Melanocyte of skin (primary cell): ENCODE measurements around a stretch of chr7.

GRCh38 chr7:123656479-123656780, 764 bp downstream of the LMOD2 start:
- CAGE, long polyA plus RNA, 2 experiments: no peak in any of the 2 experiments

- CAGE, long polyA plus RNA, 2 experiments: no peak in any of the 2 experiments
Measured at GRCh38 chr7:123695653-123696166, 40.0 kb downstream of the LMOD2 start.

- CAGE, long polyA plus RNA, 2 experiments: no peak in any of the 2 experiments
Measured at GRCh38 chr7:123721647-123722445, 27.0 kb downstream of the WASL start.

DNA sequence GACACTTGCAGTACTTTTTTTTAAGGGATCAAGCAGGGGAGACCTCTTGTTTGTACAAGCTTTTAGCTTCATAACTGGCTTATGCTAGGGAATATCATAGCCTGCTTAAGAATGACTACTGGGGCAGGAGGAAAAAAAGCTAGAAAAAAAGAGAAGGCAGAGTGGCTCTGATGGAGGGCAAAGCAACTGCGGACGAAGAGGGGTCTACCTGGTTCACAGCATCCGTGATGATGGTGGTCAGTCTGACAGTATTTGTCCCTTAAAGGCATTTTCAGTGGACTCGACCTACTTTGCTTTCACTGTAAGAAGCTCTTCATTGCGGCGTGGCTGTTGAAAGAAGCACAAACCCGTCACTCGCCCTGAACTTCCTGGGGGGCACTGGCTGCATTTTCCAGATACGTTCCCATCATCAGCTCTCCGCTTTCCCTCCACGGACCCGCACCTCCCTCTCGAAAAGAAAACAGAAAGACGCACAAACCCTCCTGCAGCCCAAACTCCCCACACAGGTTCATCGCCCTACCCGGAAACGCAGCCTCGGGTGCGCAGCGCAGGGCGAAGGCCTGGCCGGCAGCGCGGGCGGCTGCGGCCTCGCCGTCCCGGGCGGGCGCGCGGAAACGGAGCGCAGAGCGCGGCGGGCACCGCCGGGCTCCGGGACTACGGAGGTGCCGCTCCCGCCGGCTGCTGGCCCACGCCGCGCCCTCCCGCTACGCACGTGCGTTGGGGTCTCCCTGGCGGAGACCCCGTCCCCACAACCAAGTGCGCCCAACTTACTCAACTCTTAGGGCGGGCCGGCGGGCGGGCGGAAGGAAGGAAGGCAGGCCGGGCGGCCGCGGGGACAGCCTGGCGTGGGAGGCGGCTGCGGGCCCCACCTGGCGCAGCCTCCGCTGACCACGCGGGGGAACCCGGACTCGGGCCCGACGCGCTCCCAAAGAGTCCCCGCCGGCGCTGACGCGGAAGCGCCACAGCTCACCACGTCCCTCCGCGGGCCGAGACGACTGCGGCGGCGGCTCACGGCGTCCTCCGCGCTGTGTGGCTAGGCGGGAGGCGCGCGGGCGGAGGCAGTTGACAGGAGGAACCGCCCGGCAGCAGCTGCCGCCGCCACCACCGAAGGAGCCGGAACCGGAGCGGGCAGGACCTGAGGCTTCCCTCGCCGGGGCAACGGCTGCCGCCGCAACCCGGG, 829 bp downstream of the ZNF800 start:
- CAGE, long polyA plus RNA, 2 experiments: no peak in any of the 2 experiments

GRCh38 chr7:127592462-127593479, 765 bp upstream of the FSCN3 start:
- CAGE, long polyA plus RNA, 2 experiments: no peak in any of the 2 experiments

- CAGE, long polyA plus RNA, 2 experiments: no peak in any of the 2 experiments
Measured at GRCh38 chr7:127652826-127653207, 823 bp downstream of the SND1 start.

- CAGE, long polyA plus RNA, 2 experiments: no peak in any of the 2 experiments
Measured at GRCh38 chr7:127702369-127702655, 50.3 kb downstream of the SND1 start.

DNA sequence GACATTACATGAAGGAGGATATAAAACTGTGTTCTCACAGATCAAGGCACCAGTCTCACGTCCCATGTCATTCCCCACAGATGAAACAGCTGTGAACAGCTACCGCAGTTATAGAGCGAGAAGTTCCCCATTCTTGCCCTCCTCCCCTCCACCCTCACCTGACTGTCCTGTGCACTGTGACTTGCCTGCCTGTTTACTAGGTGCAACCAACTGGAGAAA, 141.6 kb downstream of the SND1 start:
- CAGE, long polyA plus RNA, 2 experiments: no peak in any of the 2 experiments

GRCh38 chr7:127885900-127886394, 145.3 kb downstream of the LRRC4 start:
- CAGE, long polyA plus RNA, 2 experiments: no peak in any of the 2 experiments

DNA sequence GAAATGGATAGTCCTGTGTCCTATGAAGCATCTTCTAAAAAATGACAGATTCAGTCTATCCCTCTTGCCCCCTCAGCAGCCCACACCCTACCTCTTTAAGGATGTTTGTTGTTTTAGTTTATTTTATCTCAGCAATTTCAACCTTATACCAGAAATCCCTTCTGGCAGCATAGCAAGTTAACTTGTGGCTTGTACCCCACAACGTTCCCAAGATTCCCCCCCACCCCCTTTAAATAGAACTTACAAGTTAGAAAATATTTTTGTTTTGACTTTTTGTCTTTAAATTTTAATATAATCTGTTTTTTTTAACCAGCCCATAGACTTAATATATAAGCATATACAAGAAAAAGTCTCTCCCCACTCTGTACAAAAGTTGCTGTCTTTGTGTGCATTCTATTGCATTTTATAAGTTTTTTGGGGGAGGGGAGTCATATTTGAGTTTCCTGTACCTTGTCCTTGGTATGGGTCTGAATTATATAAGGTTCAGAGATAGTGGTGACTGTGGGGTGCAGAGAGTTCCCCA, 2.9 kb downstream of the LRRC4 start:
- CAGE, long polyA plus RNA, 2 experiments: no peak in any of the 2 experiments

- CAGE, long polyA plus RNA, 2 experiments: no peak in any of the 2 experiments
Measured at GRCh38 chr7:128031993-128032740, 930 bp upstream of the LRRC4 start.

DNA sequence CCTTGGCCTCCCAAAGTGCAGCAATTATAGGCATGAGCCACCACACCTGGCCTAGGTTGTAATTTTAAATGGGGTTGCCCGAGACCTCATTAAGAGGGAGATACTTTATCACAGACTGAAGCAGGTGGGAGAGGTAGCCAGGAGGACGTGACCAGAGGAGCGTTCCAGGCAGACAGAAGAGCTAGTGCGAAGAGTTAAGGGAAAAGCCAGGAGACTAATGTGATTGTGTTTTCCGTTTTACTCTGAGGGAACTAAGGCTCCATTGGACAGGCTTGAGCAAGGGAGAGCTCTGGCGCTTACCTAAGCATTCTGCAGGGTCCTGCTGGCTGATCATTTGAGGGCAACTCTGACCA, 60.2 kb upstream of the LRRC4 start:
- CAGE, long polyA plus RNA, 2 experiments: no peak in any of the 2 experiments

DNA sequence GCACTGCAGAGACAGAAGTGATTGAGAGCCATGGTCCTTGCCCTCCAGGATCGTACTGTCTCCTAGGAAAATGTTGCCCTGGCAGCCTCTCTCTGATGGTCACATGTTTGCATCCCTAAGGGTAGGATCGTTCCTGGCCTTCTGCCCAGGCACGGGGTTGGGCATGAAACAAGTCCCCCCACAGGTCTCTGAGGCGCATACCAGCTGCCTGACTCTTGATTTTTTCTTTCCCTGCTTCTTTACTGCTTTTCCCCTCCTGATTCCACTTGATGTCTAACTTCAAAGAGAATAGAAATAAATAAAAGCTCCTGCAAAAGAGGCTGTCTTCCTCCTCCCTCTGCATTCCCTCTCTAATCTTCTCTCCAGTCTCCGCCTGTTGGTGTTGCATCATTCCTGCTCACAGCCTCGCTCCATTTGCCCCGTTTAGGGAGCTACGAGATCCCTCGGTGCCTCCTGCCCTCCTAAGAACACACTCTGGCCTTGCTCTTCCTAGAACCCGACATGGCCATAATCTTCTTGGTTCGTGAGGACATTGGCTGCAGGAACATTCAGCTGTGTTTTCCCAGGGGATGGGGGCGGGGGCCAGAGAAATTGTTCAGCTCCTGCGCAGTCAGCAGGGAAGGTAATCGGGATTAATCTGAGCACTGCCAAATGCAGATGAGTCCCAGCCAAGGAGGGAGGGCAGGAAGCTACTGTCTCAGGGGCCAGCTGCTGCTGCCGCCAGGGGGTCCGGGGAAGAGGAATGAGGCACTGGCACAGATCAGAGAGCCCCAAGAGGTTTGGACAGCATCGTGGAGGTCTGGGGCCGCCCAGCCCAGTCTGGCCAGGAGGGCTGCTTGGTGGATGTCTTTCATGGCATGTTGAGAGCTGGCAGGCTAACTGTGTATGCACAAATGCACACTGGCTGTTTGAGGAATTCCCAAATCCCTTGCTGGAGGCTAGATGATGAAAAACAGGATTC, 26.1 kb downstream of the LEP start:
- CAGE, long polyA plus RNA, 2 experiments: no peak in any of the 2 experiments

- CAGE, long polyA plus RNA, 2 experiments: no peak in any of the 2 experiments
Measured at GRCh38 chr7:128335355-128336164, 8.1 kb downstream of the RBM28 start.

DNA sequence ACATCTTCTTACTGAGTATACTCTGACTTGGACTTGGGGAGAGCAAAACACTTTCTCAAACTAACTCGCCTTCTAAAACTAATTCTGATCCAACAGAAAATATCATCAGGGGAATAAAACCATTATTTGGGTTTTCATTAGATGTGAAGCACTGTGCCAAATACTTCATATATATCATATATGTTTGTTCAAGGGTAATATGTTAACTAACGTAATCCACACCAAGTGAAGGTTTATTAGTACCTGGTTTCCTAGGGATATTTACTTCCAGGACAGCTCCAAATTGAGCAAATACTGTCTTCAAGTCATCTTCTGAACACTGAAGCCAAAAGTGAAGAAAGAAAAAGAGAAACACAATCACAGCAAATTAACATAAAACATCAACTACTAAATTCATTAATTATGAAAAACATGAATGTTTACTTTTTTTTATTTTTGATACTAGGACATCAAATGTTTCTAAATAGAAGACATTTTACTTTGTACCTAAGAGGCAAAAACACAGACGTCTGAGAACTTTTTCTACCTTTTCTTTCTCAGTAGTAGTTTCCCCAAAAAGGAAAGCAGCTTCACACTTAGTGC, 5.1 kb downstream of the RBM28 start:
- CAGE, long polyA plus RNA, 2 experiments: no peak in any of the 2 experiments

DNA sequence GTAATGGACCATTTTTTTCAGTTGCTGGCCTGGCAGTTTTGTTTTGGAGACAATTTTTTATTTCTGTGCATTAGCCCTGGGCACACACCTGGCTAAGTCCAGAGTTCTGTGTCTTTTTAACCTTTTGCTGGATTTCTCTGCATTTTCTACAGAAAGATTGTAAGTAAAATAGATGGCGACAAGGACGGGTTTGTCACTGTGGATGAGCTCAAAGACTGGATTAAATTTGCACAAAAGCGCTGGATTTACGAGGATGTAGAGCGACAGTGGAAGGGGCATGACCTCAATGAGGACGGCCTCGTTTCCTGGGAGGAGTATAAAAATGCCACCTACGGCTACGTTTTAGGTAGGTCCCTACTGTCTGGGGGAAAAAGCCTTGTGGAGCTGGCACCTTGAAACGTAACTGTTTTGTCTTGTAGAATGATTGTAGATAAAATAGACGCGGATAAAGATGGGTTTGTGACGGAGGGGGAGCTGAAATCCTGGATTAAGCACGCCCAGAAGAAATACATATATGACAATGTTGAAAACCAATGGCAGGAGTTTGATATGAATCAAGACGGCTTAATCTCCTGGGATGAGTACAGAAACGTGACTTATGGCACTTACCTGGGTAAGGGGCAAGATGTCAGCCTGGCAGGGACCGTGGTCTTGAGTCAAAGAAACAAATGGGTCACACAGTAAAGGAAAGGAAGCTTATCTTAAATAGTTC, 15.1 kb downstream of the CALU start:
- CAGE, long polyA plus RNA, 2 experiments: no peak in any of the 2 experiments

DNA sequence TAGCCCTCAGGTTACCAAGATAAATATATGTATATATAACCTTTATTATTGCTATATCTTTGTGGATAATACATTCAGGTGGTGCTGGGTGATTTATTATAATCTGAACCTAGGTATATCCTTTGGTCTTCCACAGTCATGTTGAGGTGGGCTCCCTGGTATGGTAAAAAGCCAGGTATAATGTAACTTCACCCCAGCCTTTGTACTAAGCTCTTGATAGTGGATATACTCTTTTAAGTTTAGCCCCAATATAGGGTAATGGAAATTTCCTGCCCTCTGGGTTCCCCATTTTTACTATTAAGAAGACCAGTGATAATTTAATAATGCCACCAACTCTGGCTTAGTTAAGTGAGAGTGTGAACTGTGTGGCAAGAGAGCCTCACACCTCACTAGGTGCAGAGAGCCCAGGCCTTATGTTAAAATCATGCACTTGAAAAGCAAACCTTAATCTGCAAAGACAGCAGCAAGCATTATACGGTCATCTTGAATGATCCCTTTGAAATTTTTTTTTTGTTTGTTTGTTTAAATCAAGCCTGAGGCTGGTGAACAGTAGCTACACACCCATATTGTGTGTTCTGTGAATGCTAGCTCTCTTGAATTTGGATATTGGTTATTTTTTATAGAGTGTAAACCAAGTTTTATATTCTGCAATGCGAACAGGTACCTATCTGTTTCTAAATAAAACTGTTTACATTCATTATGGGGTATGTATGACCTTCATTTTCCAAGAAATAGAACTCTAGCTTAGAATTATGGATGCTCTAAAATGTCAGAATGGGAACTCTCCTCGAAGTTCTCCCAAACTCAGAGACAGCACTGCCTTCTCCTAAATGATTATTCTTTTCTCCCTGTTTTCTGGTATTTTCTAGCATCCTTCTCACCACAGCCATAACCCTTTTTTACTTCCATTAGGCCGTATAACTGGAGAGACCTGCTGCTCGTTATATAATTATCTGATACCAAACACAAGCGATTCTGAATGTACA, 4.5 kb downstream of the OPN1SW start:
- CAGE, long polyA plus RNA, 2 experiments: no peak in any of the 2 experiments

DNA sequence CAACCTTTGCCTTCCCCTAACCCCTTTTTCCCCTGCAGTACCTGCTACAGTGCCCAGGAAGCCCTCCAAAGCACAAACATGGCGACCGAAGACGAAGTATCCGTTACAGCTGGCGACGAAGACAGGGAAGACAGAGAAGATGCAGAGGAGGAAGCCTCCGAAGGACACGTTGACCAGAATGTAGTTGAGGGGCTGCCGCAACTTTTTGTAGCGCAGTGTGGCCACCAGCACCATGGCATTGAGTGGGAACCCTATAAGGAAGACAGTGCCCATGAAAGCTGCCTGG, 253 bp downstream of the OPN1SW start:
- CAGE, long polyA plus RNA, 2 experiments: no peak in any of the 2 experiments

DNA sequence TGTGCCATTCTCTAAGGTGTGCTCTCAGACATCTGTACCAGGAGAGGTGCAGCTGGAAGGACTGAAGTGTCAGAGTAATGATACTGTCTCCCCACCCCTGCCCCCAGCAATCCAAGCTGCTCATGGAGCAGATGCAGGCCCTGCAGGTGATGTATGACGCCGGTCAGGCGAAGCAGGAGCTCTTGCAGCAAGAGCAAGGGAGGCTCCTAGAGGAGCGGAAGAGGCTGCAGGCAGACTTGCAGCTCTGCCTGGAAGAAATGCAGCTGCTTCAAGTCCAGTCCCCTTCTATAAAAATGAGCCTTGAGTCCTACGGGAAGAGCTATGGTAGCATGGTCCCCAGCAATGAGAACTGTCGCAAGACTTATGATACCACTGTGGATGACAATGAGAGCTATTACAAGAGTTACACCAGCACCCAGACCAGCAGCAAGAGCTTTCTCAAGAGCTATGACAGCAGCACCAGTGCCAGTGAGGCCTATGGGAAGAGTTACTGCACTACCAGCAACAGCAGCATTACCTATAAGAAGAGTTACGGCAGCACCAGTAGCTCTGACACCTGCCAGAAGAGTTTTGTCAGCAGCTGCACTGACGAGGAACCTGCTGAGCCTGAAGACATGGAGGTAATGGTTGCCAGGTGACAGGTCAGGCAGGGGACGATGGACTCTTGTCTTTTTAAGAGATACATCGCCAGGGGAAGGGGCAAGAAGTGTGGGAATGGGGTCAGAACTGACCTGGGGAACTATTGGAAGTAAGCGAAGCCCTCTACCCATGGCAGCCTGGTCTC, 18.3 kb upstream of the FLNC start:
- CAGE, long polyA plus RNA, 2 experiments: no peak in any of the 2 experiments

DNA sequence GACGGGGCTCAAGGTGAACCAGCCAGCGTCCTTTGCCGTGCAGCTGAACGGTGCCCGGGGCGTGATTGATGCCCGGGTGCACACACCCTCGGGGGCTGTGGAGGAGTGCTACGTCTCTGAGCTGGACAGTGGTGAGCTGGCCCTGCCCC, 6.3 kb upstream of the ATP6V1F start:
- CAGE, long polyA plus RNA, 2 experiments: no peak in any of the 2 experiments